ENCODE results near the genes PPP2R2C and BLOC1S4.

- PRO-cap, 2 experiments = peak in 1 of 2 experiments; most common plus-strand start chr4:3403224 (in 1); most common minus-strand start chr4:3403087 (in 1)
- RAMPAGE, long total RNA, 5 experiments = no peak in any of the 5 experiments
Observed at GRCh38 chr4:3402851-3403515, 38.8 kb upstream of the HGFAC start.

- PRO-cap, 2 experiments = no peak in any of the 2 experiments
- RAMPAGE, long total RNA, 5 experiments = no peak in any of the 5 experiments
Observed at GRCh38 chr4:3462020-3462299, 1.1 kb upstream of the DOK7 start.

GRCh38 chr4:3576351-3576959 is 44.2 kb upstream of the LRPAP1 start:
- PRO-cap, 2 experiments = no peak in any of the 2 experiments
- RAMPAGE, long total RNA, 5 experiments = no peak in any of the 5 experiments

GRCh38 chr4:3954331-3955128 is 188.3 kb downstream of the ADRA2C start:
- PRO-cap, 2 experiments = peak in 2 of 2 experiments; most common plus-strand start chr4:3954836 (in 2)
- RAMPAGE, long total RNA, 5 experiments = no peak in any of the 5 experiments

DNA sequence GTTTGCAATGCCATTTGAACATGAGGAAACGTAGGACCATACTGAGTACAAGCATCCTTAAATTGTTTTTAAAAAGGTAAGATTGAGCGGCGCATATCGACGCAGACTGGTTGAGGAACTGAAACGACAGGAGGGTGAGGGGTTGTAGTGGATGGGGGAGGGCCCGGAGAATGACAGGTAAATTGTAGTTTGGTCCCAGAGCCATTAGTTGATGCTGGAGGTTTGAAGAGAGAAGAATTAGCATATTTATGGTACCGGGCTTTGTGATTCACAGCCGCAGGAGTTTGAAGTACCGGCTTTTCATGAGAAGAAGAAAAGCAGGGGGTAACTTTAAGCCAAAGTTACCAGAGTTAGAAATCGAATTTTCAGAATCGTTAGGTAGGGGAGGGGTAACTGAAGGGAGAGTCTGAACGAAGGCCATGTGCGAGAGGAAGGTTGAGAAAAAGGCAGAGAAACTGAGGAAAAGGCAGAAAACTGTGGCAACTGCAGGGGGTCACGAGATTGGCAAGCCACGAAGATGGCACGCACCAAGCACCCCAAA is 179.4 kb downstream of the OTOP1 start:
- PRO-cap, 2 experiments = no peak in any of the 2 experiments
- RAMPAGE, long total RNA, 5 experiments = no peak in any of the 5 experiments

DNA sequence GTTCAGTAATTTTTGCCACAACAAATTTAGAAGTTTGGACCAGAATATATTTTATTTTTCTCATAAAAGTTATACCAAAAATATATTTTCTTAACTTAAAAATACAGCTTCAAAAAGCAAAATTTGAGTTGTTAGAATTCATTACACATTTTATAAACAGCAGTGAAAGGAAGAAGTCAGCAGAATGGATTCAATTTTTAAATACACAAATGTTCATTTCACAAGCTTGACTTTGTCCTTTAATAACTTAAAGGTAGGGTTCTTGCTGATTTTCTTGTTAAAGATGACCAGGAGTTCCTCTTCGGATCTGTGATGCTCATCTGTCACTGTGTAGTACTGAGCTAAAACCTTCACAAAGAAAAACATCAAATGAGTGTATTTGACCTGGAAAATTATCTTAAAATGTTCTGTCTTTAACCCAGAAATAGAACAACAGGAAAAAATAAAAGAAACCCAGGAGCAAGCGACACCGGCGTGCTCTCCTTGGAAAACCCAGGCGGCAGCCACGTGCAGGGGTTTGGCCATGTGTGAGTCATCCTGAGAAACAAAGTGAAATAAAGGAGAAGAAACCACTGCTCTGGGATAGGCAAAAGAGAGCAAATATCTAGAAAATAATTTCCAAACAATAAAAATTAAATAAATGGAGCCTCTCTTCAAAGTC is 19.8 kb upstream of the TMEM128 start:
- PRO-cap, 2 experiments = no peak in any of the 2 experiments
- RAMPAGE, long total RNA, 5 experiments = no peak in any of the 5 experiments

DNA sequence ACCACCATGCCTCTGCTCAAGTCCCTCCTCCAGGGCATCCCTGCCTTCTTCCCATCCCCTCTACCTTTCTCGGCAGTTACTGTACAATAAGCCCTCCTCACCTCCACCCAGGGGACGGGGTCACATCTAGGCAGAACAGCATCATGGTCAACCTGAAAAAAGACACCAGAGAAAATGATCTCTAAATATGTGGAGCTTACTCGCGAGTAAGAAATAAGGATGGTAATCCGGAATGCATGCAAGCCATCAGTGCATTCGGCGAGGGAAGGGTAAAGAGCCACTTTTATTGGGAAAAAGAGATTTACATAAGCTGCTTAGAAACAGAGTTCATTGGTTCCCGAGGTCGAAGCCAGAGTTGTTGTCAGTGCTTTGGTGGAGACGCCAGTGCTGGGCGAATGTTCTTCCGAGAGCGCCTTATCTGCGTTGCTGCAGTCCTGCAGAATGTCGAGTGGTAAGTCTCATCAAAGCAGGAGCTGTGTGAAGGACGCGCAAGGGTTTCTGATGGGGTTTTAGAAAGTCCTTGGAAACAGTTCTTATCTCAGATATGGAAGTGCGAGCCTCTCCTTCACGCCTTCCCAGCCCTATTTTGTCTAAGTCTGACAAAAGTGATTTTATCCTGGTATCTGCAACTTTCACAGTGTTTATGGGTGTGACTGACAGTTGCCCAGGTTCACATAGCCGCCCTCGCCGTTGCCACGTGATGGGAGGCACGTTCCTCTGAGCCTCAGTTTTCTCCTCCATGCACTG is 47.5 kb upstream of the NSG1 start:
- PRO-cap, 2 experiments = no peak in any of the 2 experiments
- RAMPAGE, long total RNA, 5 experiments = no peak in any of the 5 experiments

DNA sequence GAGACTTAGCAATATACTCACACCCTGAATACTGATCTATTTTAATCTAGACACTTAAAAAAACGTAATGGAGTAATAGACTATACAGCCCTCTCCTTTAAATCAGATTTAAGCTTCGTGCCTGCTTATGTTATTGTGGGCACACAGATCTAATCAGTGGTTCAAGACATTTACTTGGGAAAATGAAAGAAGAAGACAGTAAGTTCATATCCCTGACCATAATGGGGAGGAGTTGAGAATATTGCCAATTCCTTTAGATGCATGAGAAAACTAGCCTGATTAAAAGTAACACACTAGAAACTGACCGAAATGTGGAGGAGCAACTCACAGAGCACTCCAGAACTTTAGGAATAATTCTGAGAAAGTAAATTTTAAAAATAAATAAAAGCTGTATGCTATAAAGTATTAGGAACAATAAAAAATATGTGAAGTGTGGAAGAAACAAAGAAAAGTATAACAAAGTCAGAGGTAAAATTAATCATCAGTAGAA is 19.5 kb downstream of the STX18 start:
- PRO-cap, 2 experiments = peak in 1 of 2 experiments; most common plus-strand start position 296 of the sequence (in 1)
- RAMPAGE, long total RNA, 5 experiments = no peak in any of the 5 experiments

- PRO-cap, 2 experiments = no peak in any of the 2 experiments
- RAMPAGE, long total RNA, 5 experiments = no peak in any of the 5 experiments
Observed at GRCh38 chr4:5004239-5004554, 15.1 kb downstream of the CYTL1 start.

- PRO-cap, 2 experiments = no peak in any of the 2 experiments
- RAMPAGE, long total RNA, 5 experiments = no peak in any of the 5 experiments
Observed at GRCh38 chr4:5820246-5820705, 72.6 kb downstream of the CRMP1 start.

DNA sequence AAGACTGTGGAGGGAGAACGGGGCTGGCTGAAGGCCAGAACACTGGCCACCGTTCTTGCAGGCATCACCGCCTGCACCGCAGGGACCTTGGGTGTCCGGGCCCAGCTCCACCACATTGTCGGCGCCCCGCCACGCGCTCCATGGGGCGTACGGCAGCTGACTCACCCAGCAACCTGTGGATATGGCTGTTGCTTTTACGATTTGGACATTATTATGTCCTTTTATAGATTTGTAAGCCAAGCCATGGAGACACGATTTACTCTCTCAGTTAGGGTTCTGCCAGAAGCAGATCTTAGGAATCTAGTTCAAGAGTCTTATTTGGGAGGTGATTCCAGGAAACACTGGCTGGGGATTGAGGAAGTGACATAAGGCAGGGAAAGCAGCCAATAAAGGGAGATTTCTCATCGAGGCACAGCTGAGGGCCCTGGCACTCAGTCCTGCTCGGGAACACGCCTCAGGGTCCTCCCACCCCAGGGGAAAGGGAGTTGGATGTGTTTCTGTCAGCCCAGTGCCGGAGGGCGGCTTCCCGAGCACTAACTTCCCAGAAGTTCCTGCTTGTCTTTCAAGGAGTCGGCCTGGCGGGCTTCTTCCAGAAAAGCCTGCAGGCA is 53.0 kb downstream of the CRMP1 start:
- PRO-cap, 2 experiments = no peak in any of the 2 experiments
- RAMPAGE, long total RNA, 5 experiments = no peak in any of the 5 experiments

- PRO-cap, 2 experiments = no peak in any of the 2 experiments
- RAMPAGE, long total RNA, 5 experiments = no peak in any of the 5 experiments
Observed at GRCh38 chr4:6357524-6357876, 87.8 kb downstream of the WFS1 start.

- PRO-cap, 2 experiments = no peak in any of the 2 experiments
- RAMPAGE, long total RNA, 5 experiments = no peak in any of the 5 experiments
Observed at GRCh38 chr4:6390406-6390784, 82.0 kb downstream of the PPP2R2C start.

GRCh38 chr4:6472396-6473004 is at the start of gene PPP2R2C:
PPP2R2C (minus strand) TSS chr4:6472614.
- PRO-cap, 2 experiments = no peak in any of the 2 experiments
- RAMPAGE, long total RNA, 5 experiments = no peak in any of the 5 experiments

GRCh38 chr4:6674222-6674783 is 428 bp downstream of the ENSG00000170846 start:
- PRO-cap, 2 experiments = no peak in any of the 2 experiments
- RAMPAGE, long total RNA, 5 experiments = no peak in any of the 5 experiments

- PRO-cap, 2 experiments = peak in 2 of 2 experiments; most common plus-strand start chr4:6716157 (in 2); most common minus-strand start chr4:6716551 (in 1)
- RAMPAGE, long total RNA, 5 experiments = start-site peak on the plus strand in 2 of 5 experiments, at chr4:6716137-6716174 at its widest, 10 to 26 reads per replicate
Observed at GRCh38 chr4:6715586-6716866, at the start of gene BLOC1S4. BLOC1S4 (plus strand) TSS chr4:6716174.

DNA sequence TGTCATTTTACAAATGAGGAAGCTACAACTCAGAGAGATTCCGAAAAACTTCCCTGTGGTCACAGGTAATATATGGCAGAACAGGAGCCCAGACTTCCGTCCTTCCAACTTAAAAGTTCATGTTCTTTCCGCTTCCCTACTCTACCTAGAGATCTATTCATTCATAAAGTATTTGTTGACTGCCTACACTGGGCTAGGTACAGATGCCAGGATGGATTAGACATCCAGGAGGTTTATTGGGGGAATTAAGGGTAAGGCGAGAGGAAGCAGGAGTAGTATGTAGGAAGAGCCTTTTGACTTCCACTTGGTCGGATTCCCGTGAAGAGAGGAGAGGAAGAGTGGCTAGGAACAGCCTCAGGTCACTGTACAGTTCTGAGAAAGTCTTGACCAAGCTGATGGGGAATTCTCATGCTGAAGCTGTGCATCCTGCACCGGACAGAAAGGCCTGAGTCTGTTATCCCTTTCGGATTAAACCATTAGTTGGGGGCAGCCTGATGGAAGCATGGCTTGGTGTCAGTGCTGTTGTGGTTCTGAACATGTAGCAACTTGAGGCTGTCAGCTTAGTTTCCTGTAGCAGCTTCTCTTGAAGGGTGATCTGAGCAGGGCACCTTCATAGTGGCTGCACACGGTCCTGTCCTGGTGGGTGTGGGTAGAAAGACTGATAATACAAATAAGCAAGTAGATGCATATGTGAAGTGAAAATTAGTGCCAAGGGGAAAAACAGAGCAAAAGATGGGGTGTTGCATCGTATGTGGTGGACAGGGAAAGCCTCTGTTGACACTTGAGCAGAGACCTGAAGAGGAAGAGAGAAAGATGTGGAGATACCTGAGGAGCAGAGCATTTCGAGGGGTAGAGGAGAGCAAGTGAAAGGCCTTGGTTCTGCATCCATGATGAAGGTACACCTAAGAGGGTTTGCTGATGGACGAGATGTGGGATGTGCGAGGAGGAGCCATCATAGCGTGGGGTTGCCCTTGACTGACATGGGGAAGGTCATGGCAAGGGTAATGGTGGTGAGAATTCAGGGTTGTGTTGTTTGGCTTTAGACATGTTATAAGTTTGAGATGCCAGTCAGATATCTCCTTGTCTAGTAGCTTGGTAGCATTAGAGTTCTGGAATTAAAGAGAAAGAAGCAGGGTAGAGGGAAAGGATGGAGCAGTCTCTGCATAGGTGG is 11.7 kb downstream of the KIAA0232 start:
- PRO-cap, 2 experiments = no peak in any of the 2 experiments
- RAMPAGE, long total RNA, 5 experiments = no peak in any of the 5 experiments

DNA sequence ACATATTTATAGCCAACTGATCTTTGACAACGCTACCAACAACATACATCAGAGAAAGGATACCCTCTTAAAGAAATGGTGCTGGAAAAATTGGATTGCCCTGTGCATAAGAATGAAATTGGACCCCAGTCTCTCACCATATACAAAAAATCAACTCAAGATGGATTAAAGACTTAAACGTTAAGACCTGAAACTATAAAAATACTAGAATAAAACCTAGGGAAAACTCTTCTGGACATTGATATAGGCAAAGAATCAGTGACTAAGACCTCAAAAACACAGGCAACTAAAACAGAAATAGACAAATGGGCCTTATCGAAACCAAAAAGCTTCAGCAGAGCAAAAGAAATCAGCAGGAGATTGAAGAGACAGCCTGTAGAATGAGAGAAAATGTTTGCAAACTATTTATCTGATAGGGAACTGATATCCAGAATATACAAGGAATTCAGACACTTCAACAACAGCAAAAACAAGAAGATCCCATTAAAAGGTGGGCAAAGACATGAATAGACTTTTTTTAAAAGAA is 27.8 kb downstream of the KIAA0232 start:
- PRO-cap, 2 experiments = no peak in any of the 2 experiments
- RAMPAGE, long total RNA, 5 experiments = no peak in any of the 5 experiments

DNA sequence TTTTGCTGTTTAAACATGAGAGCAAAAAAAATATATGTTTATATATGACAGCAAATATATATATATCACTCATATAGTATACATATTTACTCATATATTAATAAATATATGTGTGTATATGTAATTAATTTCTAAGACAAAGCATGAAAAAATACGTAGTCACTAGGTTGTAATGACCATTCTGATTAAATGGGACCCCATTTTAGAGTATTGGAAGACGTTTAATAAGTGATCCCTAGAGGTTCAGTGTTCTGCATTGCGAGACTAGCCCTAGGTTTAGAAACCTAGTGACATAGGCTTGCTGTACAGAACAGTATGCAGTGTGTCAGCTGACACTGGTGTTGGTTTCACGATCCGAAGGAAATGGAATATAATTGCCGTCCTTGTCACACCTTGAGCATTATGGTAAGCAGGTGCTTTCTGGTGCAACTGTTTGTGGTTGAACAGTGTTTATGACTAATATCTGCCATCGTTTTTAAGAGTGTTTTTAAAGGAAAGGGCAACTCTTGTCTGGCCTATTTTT is 54.1 kb upstream of the TBC1D14 start:
- PRO-cap, 2 experiments = no peak in any of the 2 experiments
- RAMPAGE, long total RNA, 5 experiments = no peak in any of the 5 experiments

DNA sequence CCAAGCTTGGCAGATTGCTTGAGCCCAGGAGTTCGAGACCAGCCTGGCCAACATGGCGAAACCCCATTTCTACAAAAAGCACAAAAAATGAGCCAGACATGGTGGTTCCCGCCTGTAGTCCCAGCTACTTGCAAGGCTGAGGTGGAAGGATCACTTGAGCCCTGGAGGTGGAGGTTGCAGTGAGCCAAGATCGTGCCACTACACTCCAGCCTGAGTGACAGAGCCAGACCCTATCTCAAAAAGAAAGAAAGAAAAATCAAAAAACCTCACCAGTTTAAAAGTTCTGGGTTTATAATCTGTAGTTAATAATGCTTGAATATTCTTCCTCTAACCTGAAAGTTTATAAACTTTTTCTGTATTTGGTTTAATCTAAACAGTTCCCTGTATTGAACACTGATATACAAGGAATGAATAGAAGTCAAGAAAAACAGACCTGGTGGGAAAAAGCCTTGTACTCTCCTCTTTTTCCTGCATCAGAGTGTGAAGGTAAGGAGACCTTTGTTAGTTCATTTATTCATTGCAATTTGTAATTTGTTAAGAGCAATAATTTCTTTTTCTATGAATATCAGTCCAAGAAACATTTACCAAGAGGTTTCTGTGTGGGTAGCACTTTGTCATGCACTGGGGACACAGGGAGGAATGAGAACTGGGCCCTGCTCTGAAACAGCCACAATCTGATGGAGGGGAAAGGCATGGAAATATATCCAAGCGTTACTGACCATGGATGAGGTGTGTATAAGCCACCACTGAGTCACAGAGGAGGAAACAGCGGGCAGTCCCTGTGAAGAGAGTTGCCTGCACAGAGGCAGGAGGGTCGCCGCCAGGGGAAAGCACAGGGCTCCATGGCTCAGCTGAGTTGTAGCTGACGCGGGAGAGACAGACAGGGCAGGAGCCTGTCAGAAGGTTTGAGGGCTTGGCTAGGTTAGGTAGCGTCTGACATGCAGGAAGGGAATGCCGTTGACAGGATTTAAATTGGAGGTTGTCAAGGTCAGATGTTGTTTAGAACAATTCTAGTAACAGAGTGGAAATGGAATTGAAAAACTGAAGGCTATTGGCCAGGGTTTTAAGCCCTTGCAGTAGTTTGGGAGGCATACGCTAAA is 38.1 kb upstream of the TBC1D14 start:
- PRO-cap, 2 experiments = no peak in any of the 2 experiments
- RAMPAGE, long total RNA, 5 experiments = no peak in any of the 5 experiments